ENCODE data around the gene LRP6.

- PRO-cap: no peak
These were observed at the start of gene LRP6 for GRCh38 chr12:12266342-12267458. LRP6 (minus strand) TSS chr12:12267044.

DNA sequence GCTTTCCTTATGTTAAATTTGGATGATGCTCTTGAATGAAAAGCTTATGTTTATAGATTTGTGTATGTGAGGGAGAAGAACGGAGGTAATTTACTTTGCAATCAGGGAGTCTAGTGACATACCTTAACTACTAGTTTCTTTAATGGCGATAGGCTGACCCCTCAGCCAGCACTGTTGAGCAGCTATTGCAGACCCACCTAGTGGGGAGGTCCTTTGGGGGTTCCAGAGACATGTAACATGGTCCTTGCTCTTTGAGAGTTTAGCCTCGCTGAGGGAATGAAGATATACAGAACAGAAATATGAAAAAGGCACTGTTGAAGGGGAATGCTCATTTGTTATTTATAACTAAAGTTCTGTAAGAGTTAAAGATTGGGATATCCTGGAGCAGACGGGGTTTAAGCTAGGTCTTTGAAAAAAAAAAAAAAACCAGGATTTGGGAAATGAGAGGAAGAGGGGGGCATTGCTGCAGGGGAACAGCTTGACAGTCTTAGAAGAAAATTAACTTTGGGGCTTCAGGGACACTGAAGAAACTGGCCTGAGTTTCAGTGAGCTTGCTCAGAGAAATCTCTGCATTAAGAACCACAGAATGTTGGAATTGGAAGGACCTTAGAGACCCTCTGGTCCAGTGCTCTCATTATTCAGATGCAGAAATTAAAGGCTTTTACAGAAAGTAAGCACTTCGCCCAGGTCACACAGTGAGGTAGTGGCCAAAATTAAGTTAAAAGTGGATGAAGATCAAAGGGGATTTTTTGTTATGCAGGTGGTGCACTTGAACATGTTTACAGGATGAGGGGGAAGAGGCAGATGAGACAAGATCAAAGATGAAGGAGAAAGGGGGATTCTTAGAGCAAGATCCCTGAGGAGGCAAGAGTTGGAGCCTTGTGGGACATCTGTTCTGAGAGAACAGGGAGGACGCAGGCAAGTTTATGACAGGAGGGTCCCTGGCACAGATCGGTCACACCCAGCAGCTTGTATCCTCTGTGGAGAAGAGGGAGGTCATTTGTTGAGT, 83.6 kb downstream of the BORCS5 start:
- PRO-cap: no peak

- PRO-cap: no peak
These were observed 85.0 kb downstream of the BORCS5 start for GRCh38 chr12:12441604-12442617.

DNA sequence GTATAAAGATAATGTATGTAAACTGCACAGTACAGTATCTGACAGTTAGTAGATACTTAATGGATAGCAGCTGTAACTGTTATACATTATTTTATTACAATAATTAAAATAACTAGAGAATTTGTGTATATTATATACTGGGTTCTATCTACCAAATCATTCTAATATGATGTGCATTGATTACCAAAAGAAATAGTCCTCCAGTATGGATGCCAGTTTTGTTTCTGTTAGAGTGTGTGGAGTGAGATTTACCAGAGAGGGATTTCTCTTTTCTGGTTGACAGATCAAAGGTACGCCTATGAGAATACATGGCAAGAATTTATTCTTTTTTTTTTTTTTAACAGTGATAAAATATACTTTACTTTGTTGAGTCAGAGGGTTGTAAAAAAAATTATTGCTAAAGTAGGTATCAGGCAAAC, 94.0 kb downstream of the BORCS5 start:
- PRO-cap: no peak

DNA sequence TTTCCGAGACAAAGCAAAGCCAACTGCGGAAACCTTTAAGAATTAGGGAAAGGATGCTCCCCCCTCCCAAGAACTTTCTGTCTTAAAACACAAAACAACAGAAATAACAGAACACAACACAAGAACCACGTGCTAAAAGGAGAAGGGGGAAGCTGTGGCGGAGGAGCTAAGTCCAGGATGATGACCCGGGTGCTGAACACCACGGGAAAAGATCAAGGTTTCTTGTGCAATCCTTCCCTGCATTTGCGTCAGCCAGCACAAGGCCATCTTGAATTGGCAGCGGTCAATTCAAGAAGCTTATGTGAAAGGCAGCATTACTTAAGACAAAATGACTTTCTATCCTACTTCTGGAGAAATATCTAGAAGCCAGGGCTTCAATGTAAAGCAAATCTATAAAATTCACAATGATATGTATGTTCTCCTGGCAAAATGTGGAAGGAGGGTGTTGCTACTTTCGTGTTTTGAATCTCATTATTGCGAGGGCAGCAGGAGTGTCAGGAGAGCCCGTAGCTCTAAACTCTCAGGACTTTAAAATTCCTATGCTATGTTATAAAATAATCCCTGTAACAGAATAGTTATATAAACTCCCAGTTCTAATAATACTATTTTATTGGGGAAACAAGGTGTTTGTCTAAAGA, 10.9 kb upstream of the CREBL2 start:
- PRO-cap: no peak

- PRO-cap: no peak
These were observed 9.8 kb downstream of the CREBL2 start for GRCh38 chr12:12621479-12621880.

DNA sequence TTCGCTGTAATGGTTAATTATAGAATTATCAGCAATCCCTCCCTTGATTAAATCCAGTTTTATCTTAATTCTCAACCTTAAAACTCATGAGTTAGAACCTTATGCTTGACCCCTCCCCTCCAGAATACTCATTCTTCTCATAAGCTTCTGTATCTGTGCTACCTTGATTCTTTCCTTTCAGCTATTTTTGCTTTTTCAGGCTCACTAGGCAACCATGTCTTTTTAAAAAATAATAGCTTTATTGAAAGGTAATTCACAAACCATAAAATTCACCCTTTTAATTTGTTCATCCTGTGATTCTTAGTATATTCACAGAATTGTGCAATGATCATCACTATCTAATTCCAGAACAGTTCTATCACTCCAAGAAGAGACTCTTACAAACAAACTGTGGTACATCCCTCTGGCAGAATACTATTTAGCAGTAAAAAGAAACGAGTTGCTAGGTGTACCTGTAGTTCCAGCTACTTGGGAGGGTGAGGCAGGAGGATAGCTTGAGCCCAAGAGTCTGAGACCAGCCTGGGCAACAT, 14.7 kb downstream of the CREBL2 start:
- PRO-cap: no peak

DNA sequence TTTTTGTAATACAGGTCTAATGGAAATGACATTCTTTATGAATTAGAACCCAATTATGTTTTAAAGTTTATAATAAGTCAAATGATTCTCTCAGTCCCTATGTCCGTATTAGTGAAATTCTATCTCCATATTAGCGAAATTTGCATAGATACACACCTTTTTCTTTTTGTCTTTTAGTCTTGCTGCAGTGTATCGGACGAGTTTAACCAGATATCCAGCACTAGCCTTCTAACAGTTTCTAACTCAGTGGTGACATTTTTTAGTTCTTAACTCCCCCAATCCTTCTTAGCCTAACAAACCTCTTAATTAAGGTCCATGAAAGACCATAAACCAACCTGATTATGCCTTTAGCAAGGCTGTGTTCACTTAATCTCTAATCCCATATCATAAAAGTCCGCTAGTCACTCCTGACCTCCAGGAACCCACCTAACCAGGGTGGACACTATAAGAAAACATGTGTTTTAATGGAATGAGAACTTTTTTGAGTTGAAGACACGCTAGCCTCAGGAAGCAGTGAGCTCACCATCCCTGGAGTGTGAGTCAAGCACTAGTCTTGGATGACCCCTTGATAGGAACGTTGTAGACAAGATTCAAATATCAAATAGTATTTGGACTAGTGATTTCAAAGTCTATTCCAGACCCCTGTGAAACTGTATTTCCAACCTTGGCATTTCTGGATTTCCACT, 9.4 kb downstream of the CDKN1B start:
- PRO-cap: no peak

GRCh38 chr12:12736422-12737167, 19.4 kb downstream of the CDKN1B start:
- PRO-cap: no peak

GRCh38 chr12:12776177-12776757, 9.2 kb upstream of the APOLD1 start:
- PRO-cap: no peak

DNA sequence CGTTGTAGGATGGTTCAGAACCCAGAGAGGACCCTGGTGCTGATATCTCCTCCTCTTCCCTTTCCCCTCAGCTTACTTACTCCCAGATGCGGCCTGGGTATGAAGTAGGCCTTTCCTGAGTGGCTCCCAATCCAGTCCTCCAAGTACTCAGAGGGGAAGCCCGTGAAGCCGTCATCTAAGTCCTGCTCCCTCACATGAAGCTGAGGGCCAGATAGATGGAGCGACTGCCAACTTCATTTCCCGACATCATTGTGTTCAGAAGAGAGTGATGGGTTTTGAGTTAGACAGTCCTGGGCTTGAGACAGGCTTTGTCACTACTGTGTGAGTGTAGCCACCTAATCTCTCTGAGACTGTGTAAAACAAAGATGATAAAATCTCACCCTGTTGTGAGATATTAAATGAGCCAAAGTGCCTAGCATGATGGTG, 2.7 kb downstream of the APOLD1 start:
- PRO-cap: no peak

GRCh38 chr12:12803149-12803731, 9.9 kb upstream of the DDX47 start:
- PRO-cap: no peak

- PRO-cap: no peak
These were observed 26.8 kb downstream of the DDX47 start for GRCh38 chr12:12839741-12840492.

DNA sequence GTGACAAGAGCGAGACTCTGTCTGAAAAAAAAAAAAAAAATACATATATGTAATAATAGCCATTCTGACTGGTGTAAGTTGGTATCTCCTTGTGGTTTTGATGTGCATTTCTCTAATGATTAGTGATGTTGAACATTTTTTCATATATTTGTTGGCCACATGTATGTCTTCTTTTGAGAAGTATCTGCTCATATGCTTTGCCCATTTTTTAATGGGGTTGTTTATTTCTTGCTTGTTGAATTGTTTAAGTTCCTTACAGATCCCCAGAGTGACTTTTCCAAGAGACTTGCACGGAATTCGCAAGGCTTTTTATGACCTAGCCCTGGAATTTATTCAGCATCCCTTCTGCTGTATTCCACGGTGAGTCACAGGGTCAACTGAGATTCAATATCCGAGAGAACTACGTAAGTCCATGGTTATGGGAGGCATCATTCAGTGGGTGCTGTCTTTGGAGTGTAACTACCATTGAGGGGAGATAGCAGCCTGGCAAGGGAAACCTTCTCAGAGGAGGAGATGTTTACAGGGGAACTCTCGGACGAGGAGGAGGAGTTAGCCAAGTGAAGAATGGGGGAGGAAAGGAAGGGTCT, 21.0 kb upstream of the GPRC5A start:
- PRO-cap: no peak

DNA sequence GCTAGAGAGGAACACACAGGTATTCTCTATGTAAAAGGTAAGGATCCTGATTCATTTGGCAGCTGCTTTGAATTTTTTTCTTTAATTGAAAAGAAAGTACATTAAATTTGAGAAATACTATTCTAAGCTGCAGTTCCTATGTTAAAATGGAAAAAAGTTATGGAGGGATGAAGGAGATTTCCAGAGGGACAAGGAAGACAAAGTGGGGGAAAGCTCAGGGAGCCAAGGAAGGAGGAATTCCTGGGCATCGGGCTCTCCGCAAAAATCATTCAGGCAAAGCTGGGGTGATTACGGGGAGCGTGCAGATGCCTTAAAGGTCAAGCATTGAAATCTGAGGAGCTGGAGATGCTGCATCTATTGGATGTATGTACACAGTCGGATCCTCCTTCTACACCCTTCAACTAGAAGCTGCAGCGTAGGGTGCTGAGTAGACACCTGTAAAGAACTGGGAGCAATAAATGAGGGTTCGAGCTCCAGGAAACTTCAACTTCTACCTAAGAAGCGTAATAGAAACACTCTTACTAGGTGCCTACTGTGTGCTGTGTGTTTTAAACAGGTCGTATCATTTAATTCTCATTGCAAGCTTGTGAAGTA, 700 bp upstream of the FAM234B start:
- PRO-cap: no peak

GRCh38 chr12:13099023-13099660, 4.3 kb downstream of the GSG1 start:
- PRO-cap: no peak

DNA sequence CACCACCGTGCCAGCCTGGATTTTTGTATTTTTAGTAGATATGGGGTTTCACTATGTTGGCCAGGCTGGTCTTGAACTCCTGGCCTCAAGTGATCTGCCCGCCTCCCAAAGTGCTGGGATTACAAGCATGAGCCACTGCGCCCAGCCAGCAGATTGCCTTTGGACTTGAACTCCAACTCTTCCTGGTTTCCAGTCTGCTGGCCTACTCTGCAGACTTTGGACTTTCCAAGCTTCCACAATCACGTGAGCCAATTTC, 54.9 kb downstream of the EMP1 start:
- PRO-cap: no peak

DNA sequence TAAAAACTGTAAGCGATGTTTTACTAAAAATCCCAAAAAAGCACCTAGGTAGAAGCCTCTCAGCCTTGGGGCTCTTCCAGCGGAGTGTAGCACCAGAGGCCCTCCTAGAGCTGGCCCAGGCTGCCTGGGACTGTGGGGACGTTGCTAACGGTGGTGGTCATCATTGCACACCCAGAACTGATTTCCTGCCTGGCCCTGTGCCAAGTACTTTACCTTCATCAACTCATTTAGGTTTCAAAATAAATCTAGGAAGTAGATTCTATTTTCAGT, 59.8 kb downstream of the EMP1 start:
- PRO-cap: no peak

DNA sequence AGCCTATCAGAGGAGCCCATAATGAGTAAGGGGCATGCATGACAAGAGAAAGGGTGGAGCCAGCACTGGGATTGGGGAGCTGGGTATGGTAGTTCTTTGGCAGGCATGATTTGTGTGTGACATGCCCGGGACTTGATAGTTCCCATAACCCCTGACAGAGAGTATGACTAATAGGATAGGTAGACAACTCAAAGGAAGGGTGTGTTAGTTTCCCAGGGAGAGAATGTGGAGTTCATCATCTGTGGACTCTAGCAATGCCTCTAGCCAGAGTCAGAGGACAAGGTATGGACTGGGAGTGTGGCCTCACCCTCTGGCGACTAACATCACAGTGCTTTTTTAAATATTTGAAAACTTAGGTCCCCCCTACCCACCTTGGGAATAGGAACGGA, 143.1 kb downstream of the EMP1 start:
- PRO-cap: no peak

DNA sequence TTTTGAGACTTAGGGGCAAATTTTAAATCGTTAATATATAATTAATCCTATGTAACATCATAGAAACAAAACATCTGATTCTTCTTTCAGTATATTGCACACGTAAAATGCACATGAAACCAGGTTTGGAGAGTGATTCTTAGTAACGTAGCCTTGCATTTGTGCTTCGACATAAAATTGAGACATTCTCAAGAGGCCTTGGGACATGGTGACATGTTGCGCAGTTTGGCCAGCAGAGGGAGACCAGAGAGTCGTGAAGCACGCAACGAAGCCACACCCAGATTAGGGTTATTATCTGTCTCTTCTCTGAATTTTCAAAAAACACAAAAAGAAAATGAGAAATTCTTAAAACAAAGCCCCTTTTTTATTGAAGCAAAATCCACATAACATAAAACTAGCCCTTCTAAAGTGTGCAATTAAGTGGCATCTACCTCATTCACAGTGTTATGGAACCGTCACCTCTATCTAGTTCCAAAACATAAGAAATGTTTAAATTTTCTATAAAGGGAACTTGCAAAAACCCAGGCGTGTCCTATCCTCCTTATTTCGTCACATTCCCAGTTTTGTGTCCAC, 108.9 kb upstream of the ATF7IP start:
- PRO-cap: no peak

Measured in neutrophil (primary cell).